SK-N-MC (cell line): ENCODE measurements around the gene C9orf57.

DNA sequence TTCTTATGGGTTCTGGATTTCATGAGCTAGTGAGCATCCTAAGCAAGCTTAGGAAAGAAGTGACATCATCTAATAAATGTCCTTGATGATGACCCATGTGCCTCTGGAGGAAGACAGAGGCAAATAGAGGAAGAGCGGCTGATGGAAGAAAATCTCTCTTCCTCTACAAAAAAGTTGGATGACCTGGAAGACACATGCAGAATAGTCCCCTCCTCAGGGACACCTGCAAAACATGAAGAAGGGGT lies 149.5 kb downstream of the APBA1 start:
- RRBS = no CpG with 5 or more reads among the region's 1 CpG

DNA sequence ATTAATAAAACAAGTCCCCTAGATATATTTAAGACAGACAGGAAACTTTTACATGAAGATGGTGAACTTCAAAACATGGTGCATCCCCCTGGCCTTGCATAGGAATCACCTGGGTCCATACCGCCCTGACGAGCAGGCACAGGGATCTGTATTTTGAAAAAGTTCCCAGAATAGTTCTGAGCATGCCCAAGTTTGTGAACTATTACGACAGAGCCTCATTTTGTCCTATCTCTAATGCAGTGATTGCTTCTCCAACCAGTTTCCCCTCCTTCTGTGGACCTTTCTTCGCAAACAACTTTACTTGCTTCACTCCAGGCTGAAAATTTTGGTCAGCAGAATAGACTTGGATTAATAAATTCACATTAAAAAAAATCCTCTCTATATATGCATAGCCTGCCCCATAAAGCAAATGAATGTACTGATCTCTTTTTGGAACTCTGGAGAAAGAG lies 98.0 kb downstream of the APBA1 start:
- RRBS = no CpG with 5 or more reads among the region's 4 CpGs

DNA sequence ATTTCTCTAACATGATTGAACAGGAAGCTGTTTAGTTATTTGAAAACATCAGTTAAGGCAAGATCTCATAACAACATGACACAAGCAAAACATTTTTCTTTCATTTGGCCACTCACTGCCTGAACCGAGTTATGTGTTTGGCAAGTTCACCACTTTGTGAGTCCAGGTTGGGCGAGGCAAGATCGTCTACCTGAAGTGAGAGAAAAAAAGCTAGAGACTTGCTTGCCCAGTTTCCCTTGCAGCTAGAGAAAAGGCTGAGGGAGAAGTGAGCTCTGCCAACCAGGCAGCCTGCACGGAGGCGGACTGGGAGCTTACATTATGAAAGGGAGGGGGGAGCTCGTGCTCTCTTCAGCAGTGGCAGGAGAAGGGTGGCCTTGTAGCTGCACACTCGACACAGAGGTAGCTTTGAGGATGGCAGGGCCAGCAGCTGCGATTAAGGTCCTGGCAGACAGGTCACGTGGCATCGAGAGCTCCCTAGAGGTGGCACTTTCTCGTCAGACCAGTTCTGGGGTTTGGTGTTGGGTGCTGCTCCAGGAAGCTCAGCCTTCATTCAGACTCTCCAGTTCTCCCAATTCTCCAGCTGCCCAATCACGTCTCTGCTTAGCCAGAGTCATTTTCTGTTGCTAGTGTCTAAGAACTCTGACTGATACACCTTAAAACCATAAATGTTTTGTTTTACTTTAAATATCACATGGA lies 26.7 kb downstream of the APBA1 start:
- RRBS = no CpG with 5 or more reads among the region's 12 CpGs

DNA sequence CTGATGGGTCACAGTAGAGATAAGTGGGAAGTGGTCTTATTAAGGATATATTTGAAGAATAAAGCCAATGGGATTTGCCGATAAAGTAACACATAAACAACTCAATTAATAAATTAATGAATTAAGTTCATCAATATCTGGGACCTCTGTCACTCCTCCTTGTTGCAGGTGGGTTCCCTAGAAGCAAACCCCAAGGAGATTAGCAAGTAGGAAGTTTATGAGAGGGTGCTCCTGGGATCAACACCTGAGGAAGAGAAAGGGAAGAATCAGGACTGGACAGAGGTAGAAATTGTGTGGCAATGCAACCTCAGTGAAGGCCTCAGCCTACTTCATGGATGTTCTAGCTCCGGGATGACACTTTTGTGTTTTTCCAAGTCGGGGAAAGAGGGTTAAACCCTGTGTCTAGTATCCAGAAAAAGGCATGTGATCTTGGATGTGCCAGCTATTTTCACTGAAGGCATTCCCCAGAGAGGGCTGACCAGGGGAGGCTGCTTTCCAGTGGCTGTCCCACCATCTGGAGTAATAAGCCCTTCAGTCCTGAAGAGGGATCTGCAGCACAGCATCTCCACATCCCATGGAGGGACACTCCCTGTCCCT lies 23.2 kb downstream of the MAMDC2 start:
- RRBS = no CpG with 5 or more reads among the region's 3 CpGs

DNA sequence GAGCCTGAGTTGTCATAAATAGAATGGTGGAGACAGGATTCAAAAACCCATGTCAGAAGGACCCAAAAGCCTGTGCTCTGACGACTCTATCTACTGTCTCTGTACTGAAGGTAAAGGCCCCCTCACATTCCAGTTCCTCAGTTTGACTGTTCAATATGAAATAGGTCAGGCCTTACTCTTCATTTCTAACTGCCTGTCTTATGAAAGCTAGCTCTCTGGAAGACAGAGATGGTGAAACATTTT lies 9.7 kb downstream of the KLF9 start:
- RRBS = no CpG with 5 or more reads among the region's 1 CpG

- RRBS = no CpG with 5 or more reads among the region's 5 CpGs
These were observed 8.4 kb downstream of the KLF9 start for GRCh38 chr9:70405769-70406683.

DNA sequence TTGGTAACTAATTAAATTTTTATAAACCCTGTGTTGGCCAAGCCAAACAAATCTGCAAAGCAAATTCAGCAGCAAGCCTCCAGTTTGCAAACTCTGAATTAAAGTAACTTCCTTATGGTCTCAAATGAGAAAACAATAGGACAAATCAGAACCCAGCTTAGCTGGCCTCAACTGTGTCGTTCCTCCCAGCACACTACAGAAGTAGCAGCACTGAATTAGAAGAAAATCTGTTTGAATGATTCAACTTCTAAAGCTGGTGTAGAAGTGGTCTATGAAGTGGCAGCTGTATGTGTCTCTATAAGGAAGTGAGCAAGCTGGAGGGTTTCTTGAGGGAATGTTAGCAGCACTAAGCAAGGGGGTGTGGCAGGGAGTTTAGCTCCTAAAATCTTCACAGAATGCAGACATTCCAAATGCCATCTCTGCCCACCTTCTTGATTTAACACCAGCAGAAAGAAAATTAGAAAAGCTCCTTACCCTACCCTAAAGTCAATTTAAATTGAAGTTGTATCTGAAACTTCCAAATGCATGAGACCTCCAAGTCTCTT lies 4.1 kb downstream of the KLF9 start:
- RRBS = no CpG with 5 or more reads among the region's 1 CpG

GRCh38 chr9:70422307-70422957 lies 8.0 kb upstream of the KLF9 start:
- RRBS = no CpG with 5 or more reads among the region's 5 CpGs

GRCh38 chr9:70439932-70440477 lies 25.5 kb upstream of the KLF9 start:
- RRBS = no CpG with 5 or more reads among the region's 3 CpGs

DNA sequence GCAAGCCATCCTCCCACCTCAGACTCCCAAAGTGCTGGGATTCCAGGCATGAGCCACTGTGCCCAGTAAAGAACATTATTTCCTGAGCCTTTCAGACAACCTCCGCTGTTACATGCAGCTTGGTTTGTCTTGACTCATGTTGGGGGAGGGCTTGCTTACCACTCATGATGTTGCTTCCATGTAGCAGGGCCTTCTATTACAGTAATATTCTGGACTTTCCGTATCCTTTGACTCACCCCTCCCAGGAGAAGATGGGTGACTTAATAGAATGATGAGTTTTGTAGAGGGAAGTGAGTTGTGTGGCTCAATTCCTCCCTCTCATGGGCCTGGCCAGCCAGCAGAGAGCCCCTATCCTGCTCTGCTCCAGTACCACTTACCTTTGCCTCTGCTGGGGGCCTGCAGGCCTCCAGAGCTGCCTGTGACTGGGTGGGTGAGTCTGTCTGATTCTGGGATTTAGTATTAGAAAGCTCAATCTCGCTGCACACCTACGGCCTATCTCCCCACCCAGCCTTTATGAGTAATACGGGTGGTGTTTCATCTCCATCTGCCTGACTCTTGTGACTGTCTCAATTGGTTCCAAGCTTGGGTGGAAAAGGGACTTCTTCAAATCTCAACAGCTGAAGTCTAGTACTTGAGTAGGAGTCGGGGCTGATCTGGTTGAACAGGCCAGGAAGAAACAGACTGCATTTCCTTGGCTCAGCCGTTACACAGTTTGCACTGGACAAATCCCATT lies 52.6 kb upstream of the KLF9 start:
- RRBS = no CpG with 5 or more reads among the region's 7 CpGs

DNA sequence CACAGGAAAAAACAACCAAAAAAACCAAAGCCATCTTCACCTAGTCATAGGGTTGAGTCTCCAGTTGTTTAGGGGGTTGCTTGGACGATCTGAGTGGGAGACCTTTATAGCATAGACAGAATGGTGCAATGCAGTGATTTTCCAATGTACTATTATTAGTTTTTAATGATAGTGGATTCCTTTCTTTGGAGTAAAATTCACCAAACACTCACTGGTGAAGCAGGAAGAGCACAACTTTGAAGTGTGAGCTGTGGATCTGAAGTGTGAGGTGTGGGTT lies 67.0 kb upstream of the KLF9 start:
- RRBS = no CpG with 5 or more reads among the region's 1 CpG

DNA sequence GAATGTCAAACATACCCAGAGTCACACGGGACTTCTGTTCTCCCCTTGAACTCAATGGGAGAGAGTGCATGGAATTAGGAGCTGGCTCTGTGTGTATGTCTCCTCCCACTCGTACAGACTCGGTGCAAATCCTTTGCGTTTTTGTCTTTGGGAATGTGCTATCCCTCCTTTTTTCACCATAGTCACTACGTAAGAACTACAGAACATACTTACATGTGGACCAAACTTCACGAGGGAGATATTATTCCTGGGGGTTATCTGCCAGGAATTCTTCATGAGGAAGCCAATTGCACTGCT lies 56.5 kb downstream of the CEMIP2 start:
- RRBS = no CpG with 5 or more reads among the region's 6 CpGs

- RRBS = no CpG with 5 or more reads among the region's 6 CpGs
These were observed 54.4 kb downstream of the CEMIP2 start for GRCh38 chr9:71713806-71714446.

DNA sequence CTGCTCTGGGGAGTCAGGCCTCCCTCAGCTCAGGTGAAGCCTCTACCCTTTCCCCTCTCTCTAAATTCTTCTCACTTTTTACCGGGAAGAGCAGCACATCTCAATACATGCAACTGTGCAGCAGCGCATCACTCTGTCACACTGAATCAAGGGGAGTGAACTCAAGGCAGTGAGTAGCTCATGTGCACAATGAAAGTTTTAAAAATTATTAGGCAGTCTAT lies 1.2 kb downstream of the CEMIP2 start:
- RRBS = no CpG with 5 or more reads among the region's 2 CpGs

- RRBS = no CpG with 5 or more reads among the region's 4 CpGs
These were observed at the start of gene C9orf57 for GRCh38 chr9:72060492-72060863. C9orf57 (minus strand) TSS chr9:72060613.

DNA sequence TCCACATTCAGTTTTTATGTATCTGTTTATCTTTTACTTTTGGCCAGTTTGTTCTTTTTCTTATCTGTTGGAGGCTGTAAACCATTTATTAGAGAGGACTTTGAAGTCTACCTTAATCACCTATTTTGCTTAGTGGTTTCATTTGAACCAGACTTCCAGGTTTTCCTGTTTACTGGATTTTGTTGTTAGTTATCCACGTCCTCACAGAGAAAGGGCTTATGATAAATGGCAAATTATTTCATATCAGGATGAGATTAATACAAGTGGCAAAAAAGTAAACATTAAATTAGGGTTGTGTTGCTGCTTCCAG lies 21.4 kb upstream of the GDA start:
- RRBS = no CpG with 5 or more reads among the region's 1 CpG

DNA sequence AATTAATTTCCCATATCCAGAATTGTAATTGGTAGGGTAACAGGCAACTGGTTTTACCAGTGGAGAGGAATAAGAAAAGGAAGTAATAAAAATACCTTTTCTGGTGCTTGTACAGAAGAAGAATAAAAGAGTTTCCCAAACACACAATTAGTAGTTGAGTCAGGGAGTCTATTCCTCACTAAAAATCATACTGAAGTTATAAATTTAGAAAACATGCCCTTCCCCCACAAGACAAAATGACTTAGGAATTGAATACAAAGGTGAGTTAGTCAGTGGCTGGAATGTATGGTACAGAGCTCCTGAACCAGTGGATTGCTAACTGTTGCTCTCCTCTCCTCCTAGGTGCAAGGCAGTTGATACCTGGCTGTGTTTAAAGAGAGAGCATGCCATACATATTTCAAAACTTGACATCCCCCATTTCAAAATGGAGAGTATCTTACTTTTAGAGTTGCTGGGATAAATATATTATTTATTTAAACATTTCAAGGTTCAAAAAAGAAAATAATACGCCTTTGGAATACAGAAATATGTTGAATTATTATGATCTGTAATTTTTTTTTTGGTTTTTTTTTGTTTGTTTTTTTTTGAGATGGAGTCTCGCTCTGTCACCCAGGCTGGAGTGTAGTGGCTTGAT lies 1.9 kb downstream of the GDA start:
- RRBS = no CpG with 5 or more reads among the region's 2 CpGs

GRCh38 chr9:72357374-72358369 lies 7.3 kb downstream of the ZFAND5 start:
- RRBS = no CpG with 5 or more reads among the region's 8 CpGs